ENCODE data around the gene NUDT19.

DNA sequence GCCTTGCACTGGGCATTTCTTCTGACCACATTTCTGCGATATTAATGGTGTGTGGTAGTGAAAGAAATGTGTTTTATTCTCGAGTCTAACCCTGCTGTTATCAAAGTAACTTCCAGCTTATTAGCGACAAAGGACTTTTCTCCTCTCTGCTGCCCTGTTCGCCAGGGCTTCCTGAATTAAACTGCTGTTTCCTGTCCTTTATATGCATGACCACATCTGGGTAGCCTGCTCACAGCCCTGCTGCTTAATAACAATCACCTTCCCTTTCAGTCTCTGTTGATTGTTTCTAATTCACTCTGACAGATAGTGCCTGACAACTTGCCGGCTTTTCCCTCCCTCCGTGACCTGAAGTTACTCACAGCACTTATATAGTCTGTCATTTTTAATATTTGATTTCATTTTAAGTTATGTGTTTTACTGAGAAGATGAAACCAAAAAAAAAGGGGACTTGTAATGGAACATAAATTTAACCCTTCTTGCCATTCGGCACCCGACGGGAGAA, 11.4 kb upstream of the ZNF536 start:
- PRO-cap: no peak

- PRO-cap: no peak
Observed at GRCh38 chr19:30449970-30450648, 77.9 kb downstream of the ZNF536 start.

DNA sequence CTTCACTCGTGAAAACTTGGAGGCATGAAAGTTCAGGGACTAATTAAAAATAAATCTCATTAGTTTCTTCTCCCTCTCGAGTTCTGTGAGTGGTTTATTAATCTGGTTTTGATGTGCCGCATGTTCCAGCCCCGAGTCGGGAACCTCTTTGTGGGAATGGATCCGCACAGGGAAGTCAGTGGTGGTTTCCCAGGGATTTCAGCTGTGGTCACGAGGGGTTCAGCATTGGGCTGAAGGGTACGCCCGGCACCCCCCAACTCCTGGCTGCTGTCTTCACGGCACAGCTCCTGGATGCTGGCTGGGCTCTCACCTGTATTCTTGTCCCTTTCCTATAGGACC, 167.7 kb downstream of the ZNF536 start:
- PRO-cap: no peak

- PRO-cap: no peak
Observed at GRCh38 chr19:30693168-30693412, 320.9 kb downstream of the ZNF536 start.

DNA sequence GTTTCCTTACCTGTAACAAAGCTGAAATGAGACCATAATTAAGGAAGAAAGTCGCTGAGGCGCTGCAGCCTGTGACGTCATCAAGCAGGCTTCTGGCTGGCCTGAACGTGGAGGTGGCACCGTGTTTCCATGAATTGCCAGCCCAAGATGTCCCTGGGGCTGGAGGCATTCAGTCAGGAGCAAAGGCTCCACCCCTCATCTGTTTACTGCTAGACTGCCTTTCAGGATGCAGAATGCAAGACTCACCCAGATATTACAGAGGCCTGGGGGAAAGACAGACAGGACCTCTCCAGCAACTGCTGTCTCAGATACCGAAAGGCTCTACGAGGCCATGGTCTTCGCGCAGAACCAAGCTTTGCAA, 424.6 kb downstream of the TSHZ3 start:
- PRO-cap: no peak

DNA sequence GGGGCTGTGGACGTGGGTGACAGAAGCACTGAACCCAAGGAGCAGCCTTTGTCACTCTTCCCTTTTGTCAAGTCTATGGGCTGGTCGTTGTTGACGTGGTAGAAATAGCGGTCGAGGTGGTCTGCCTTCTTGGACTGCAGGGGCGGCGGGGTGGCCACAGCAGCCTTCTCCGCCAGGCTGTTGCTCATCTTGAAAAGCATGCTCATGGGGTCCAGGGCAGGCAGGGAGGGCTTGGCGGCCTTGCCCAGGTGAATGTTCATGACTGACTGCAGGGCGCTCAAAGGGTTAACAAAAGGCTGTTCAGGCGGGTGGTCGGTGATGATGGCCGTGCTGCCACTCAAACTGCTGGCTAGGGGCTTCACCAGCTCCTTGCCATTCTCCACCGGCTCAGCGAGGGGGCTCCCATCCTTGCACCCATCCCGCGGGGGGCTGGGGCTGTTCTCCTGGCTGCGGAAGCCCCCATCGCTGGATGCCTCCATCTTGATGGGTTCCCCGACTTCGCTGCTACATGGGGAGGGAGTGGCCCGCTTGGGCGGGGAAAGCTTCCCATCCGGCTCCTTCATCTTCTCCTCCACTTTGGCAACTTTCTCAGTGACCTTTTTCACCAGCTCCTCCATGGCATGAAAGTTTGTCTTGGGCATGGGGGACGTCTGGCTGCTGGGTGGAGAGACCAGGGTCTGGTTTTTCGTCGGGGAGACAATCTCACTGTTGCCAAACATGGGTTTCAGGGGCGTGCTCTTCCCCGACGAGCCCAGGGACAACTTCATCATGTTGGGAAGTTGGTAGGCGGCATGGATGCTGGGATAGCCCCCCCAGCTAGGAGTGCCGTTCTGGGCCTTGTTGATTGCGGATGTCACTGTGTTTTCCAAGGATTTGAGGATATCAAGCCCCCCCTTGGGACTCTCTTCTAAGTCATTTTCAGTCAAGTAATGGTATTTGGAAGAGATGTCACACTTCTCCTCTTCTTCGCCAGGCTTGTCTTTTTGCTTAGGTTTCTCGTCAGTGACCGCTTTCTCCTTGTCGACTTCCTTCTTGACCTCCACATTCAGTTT, 71.6 kb downstream of the TSHZ3 start:
- PRO-cap: no peak

GRCh38 chr19:31338097-31338578, 11.1 kb downstream of the TSHZ3 start:
- PRO-cap: no peak

GRCh38 chr19:31835158-31835511, 485.9 kb upstream of the TSHZ3 start:
- PRO-cap: no peak

DNA sequence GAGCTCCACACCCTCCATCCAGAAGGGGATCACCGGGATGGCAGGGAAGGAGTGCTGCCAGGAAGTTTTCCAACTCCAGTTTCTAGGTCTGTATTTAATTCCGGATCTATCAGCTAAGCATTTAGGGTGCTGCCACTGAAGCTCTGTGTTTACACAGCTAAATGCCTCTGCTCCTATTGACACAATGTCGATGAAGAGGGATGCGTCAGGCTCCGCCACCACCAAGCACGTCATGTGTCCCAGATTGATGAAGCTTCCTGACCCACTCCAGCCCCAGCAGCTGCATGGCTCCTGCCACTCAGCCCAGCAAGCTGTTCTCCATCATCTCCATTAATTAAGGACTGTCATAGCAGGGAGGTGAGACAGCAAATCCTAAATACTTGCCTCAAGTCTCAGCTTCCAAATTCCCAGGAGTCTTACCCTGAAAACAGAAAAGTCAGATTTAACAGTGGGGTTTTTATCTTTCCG, 435.2 kb upstream of the ZNF507 start:
- PRO-cap: no peak

- PRO-cap: no peak
Observed at GRCh38 chr19:32168181-32168564, 177.2 kb upstream of the ZNF507 start.

- PRO-cap: no peak
Observed at GRCh38 chr19:32382647-32383765, 22.6 kb upstream of the DPY19L3 start.

- PRO-cap: no peak
Observed at GRCh38 chr19:32572533-32572962, 8.4 kb upstream of the PDCD5 start.

DNA sequence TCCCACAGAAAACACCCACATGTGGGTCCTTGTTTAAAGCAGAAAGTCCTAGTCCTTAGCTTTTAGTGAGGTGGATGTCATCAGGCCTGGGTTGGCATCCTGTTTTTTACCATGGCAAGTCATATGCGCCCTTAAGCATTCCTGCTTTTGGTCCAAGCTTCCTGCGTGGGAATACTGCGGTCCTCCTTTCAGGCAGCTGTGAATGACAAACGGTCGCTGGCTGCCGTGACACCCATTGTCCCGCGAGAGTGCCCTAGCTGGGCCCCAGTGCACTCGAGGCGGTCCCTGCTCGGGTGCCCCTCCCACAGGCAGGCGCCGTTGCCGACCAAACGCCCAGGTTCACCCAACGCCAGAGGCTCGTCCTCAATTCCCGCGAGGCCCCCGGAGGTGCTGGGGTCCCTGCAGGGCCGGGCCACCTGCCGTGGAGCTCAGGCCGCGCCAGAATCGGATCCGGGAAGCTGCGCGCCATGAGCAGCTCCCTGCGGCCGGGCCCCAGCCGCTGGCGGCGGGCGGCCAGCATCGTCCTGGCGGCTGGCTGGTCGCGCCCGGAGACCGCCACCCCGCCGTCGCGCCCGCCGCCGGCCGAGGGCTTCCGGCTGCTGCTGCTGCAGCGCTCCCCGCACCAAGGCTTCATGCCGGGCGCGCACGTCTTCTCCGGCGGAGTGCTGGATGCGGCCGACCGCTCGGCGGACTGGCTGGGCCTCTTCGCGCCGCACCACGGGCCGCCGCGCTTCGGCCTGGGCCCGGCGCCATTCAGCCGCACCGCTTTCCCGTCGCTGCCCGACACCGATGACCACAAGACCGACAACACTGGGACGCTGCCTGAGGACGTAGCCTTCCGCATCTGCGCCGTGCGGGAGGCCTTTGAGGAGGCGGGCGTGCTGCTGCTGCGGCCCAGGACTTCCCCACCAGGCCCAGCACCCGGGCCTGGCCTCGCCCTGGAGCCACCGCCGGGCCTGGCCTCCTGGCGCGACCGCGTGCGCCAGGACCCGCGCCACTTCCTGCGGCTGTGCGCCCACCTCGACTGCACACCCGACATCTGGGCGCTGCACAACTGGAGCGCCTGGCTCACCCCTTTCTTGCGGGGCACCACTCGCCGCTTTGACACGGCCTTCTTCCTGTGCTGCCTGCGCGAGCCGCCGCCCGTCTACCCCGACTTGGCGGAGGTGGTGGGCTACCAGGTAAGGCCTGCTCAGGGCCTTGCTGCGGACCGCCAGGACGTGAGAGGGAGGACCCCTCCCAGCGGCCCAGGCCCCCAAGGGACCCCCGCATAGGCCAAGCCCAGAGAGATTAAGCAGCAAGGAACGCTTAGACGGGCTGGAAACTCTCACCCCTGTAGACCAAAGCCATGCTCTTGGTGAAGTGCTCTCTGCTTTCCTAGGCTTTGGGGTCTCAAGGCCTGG, at the start of gene NUDT19:
NUDT19 (plus strand) TSS at position 328 of the 1,403 bp plus-strand sequence.
- PRO-cap: bidirectional peak, plus-strand start at position 328 of the sequence, minus-strand start at position 237 of the sequence; bidirectional peak, plus-strand start at position 852 of the sequence, minus-strand start at position 791 of the sequence

- PRO-cap: no peak
Observed at GRCh38 chr19:32902397-32902867, 32.9 kb upstream of the SLC7A9 start.

GRCh38 chr19:33024434-33024863, 40.2 kb downstream of the RHPN2 start:
- PRO-cap: no peak

- PRO-cap: no peak
Observed at GRCh38 chr19:33332132-33332728, 29.9 kb upstream of the CEBPA start.

DNA sequence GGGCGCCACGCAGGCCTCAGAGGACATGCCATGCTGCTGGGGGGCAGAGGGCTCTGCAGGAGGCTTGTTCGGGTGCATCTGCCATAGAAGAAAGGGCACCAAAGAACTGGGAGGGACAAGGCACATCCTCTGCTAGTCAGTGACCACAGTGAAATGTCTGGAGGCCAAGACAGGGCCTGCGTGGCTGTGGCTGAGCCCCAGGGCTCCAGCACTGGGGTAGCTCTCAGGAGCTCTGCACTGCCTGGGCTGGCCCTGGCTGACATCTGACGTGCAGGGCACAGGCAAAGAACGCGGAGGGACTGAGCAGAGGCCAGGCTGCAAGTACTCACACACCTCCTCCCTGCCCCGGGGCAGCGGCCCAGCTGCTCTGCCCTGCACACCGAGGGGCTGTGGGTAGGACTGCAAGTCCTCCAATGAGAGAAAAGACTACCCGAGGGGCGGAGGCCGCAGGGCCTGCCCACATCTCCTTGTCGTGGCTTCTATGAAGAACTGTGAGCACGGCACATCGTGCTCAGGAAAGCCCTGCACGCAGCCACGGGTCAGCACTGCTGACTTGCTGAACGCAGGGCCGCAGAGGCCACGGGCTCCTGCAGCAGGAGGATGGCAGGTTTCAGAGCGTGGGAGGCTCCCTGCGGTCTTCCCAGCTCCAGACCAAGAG, 37.3 kb downstream of the CEBPG start:
- PRO-cap: bidirectional peak, plus-strand start at position 505 of the sequence, minus-strand start at position 301 of the sequence

- PRO-cap: no peak
Observed at GRCh38 chr19:33506554-33507091, 15.0 kb downstream of the PEPD start.

DNA sequence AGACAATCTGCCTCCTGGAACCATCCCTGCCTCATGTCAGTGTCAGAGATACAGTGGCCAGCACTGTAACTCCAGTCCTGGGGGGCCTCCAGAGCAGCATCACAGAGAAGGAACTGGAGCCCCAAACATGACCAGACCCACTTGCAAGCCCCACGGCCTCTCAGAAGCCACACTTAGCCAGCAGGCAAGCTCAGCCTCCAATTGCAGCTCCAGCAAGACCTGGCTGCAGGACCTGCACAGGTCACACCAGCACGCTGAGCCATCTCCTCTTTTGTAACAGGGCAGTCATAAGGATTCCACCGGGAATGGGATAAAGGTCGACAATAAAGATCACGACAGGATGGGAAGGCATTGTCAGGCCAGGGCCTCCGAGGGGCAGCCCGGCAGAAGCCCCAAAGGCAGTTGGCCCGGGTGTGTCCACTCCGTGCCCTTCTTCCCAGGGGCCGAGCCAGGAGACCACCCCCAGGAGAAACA, 12.7 kb downstream of the PEPD start:
- PRO-cap: bidirectional peak, plus-strand start at position 351 of the sequence, minus-strand start at position 231 of the sequence

DNA sequence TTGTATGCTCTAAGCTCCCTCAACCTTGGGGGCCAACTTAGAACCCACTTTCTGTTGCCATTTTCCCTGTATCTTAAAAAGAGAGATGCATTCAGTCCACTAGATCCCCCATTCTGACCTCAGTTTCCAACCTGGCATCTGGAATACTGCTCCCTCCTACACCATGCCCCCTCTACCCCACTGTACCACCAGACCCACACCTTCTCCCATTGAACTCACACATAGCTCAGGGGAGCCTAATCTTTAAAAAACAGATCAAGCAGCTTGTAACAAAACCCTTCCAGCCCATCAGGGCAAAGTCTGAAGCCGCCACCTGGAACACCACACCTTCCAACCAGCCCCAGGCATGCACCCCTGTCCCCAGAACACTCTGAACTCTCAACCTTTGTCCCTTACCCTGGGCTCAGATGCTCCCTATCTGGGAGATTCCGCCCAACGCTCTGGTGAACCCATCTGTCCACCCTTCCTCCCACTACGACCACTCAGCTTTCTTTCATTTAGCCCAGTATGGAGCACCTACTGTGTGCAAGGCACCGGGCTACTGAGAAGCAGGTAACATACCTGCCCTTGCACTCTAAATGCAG, 882 bp downstream of the PEPD start:
- PRO-cap: bidirectional peak, plus-strand start at position 423 of the sequence, minus-strand start at position 245 of the sequence

Data from left lobe of liver (tissue), 1 donor.